Colic lymph node (tissue), 1 donor: ENCODE measurements around a stretch of chr9.

DNA sequence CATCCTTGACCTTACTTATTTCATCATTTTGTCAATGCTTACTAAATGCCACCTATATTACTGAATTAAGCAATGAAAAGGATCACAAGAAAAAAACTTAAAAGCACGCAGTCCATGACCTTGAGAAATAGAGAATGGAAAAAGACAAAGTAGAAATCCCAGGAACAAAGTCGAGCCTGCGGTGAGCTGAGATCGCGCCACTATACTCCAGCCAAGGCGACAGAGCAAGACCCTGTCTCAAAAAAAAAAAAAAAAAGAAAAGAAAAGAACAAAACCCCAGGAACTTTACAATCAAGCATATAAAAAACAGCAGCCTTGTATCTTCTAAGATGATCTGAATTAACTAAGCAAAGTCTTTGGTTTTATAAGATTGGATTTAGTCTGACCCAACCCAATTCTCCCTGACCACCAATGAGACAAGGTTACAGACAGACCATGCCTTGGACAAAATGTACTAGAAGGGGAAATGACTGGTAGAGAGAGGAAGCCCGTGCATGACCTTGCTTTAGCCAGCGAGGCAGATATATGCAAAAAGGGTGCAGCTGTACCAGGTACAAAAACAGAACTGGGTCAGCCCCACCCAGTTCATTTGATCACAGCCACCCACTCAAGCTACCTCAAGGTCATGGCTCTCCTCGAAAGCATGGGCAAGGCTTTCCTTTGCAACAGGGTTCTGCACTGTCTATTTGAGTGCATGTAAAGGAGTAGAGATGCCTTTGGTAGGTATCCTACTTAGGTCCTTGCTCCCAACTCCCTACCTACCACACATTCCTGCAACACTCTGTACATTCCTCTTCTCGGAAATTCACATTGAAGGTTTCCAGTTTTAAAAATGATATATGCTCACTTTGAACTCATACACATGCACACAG is 33.5 kb downstream of the TLE1 start:
- PRO-cap, result bidirectional peak, plus-strand start at position 583 of the sequence, minus-strand start at position 336 of the sequence

DNA sequence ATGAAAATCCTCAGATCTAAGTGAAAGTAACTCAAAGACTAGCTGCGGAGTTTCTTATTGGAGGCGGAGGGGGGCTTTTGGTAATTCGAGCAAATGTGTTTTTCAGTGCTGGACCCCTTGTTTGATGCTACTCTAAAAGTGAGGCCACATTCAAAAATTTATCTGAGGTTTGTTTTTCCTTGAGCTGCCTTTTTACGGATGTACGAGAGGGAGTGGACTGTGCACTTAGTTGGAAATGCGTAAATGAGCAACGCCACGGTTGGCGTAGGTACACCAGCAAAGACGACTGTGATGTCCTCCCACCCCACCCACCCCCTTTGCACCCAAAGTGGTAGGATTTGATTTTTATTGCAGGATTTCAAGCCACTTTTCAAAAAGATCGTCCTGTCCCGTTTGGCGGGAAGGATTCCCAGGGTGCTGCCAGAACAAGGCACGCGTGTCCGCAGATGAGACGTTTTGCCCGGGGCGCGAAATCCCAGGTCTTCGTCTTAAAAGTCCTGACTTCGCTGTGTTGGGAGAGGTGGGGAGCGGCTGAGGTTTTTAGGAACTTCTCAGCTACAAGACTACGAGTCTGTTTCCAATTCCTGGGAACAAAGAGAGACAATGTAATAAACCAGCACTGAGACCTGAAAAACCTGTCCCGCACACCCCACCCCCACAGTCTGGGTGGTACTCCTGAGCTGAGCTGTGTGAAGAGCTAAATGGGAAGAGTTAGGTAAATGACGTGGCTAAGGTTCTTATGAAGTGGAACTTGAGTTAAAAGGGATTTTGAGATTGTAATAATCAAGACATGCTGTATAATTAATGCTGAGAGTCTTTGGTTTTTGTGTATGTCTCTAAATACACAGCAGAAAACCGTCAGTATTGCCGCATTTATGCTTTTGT is 1.0 kb upstream of the TLE1 start:
- PRO-cap, result no peak

DNA sequence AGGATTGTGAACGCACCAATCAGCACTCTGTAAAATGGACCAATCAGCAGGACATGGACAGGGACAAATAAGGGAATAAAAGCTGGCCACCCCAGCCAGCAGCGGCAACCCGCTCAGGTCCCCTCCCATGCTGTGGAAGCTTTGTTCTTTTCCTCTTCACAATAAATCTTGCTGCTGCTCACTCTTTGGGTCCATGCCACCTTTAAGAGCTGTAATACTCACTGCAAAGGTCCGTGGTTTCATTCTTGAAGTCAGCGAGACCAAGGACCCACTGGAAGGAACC is 110.2 kb downstream of the SPATA31D1 start:
- PRO-cap, result unidirectional peak, plus-strand start at position 107 of the sequence

- PRO-cap, result unidirectional peak, plus-strand start at chr9:83219345
These were observed 156.1 kb upstream of the RASEF start for GRCh38 chr9:83218933-83219602.

- PRO-cap, result no peak
These were observed 182.9 kb upstream of the RASEF start for GRCh38 chr9:83245820-83246276.

- PRO-cap, result no peak
These were observed 1.8 kb upstream of the IDNK start for GRCh38 chr9:83620861-83621819.

DNA sequence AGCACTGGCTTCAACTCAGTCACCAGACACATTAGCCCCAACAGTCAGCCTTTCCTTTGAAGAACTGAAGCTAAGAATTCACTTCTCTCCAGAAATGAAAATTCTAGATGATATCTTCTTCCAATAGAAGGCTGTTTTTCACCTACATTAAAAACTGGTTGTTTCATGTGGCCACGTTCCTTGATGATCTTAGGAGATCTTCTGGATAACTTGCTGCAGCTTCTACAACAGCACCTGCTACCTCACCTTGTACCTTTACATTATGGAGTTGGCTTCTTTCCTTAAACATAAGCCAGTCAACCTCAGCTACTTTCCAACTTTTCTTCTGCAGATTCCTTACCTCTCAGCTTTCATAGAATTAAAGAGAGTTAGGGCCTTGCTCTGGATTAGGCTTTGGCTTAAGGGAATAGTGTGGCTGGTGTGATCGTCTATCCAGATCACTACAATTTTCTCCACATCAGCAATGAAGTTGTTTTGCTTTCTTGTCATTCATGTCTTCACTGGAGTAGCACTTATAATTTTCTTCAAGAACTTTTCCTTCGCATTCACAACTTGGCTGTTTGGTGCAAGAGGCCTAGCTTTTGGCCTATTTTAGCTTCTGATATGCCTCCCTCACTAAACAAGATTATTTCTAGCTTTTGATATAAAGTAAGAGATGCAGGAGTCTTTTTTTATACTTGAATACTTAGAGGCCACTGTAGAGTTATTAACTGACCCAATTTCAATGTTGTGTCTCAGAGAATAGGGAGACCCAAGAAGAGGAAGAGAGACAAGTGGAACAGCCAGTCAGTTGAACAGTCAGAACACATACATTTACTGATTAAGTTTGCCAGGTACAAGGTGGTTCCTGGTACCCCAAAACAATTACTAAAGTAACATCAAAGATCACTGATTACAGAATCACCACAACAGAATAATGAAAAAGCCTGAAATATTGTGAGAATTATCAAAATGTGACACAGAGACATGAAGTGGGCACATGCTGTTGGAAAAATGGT is 35.7 kb downstream of the UBQLN1 start:
- PRO-cap, result no peak

DNA sequence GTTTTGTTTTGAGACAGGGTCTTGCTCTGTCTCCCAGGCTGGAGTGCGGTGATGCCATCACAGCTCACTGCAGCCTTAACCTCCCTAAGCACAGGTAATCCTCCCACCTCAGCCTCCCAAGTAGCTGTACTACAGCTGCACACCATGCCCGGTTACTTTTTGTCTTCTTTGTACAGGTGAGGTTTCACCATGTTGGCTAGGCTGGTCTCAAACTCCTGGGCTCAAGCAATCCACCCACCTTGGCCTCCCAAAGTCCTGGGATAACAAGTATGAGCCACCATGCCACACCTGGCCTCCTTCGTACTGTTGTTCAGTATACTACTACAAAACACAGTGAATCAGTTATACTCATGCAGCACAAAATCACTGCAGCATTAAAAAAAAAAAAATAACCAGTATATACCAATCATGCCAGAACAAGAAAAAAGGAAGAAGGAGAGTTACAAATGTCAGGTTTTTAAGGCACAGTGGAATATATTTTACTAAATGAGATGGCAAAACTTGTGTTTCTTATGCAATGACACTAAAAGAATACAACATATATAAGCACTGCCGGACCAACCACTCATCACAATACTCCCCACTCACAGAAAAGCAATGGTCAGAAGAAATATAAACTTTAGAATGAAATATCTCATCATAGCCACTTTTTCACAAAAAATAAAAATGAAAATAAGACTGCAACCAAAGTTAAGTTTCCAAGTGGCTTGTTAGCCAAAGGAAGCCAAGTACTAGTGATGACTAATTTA is 33.8 kb downstream of the UBQLN1 start:
- PRO-cap, result no peak

GRCh38 chr9:83883688-83884289 is 37.4 kb downstream of the KIF27 start:
- PRO-cap, result no peak

DNA sequence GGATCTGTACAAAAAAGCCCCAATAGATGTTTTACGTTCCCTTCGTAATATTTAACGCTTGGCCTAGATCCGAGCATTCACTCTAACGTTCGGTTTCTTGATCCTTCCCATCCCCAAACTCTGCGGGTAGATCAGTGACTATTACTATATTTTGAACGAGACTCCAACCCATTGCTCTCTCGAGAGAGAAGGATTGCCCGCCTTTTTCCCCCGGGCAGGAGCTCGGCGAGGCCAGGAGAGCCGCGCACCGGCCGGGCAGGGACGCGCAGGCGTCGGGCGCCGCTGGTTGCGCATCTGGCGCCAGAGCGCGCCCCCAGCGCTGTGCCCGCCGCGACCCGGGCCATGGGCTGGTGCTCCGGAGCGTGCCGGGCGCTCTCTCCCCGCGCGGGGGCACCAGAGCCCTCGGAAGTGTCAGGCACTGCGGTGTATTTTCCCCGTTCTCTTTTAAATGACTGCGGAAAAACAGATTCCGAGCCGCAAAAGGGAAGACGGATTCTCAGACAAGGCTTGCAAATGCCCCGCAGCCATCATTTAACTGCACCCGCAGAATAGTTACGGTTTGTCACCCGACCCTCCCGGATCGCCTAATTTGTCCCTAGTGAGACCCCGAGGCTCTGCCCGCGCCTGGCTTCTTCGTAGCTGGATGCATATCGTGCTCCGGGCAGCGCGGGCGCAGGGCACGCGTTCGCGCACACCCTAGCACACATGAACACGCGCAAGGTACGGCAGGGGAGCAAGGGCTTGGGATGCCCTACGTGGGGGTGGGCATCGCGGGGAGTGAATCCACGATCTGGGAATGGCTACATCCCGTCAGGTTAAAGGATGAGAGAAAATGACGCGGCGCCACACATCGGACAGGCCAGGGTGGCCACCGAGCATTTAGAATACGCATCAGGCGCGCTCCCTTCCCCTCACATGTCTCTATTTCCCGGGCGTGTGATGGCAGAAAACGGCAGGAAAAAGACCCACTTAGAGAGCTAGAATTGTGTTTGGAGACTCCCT is 1.2 kb upstream of the NTRK2 start:
- PRO-cap, result no peak

- PRO-cap, result no peak
These were observed 213.2 kb downstream of the AGTPBP1 start for GRCh38 chr9:85528540-85528941.

GRCh38 chr9:86246690-86247305 is 12.7 kb downstream of the C9orf153 start:
- PRO-cap, result no peak

DNA sequence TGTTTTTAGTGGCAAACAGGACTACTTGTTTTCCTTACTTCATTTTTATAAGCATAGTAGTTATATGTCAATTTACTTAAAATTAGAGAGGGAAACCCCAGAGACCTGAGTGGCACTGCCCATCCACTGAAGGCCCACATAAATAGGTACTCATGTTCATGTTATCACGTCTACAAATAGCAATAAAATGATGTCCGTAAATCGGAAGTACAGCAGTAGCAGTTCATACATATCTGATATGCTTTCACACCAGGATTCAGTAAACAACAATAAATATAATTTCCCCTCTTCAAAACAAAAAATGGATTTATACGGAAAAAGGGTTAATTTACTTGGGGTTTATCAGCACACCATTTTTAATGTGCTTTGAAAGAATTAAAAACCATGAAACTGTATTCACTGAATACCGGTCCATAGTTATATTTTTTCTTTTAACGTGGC is 5.7 kb upstream of the ISCA1 start:
- PRO-cap, result no peak

GRCh38 chr9:86721116-86721695 is 226.1 kb downstream of the GAS1 start:
- PRO-cap, result no peak

GRCh38 chr9:86983401-86984248 is 36.3 kb upstream of the GAS1 start:
- PRO-cap, result unidirectional peak, plus-strand start at chr9:86983861

GRCh38 chr9:87270155-87271141 is 227.2 kb upstream of the DAPK1 start:
- PRO-cap, result no peak

- PRO-cap, result no peak
These were observed 33.7 kb upstream of the DAPK1 start for GRCh38 chr9:87464055-87464349.

DNA sequence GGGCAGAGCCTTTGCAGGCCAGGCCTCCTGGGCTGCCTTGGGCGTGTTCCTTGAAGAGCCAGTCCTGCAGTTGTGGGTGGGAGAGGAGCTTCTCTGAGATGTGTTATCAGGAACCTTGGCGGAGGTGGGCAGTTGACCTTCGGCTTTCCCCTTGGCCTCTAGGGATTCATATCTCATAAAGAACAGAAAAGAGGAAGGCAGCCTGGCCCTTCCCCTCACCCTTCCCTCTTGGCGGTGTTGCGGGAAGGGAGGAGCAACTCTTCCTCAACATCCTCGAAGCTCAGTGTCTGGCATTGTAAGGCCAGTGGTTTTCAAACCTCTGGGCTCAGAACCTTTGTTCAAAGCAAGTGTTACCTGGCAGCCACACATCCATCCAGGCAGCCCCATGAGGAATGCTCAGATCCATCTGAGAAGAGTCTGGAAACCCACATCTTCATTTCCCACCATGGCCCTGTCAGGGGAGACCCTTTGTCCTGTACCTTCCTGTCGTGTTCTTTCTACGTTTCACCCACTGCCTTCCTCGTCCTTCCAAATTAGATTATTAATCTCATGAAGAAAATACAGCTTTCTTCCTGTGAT is 59.3 kb downstream of the DAPK1 start:
- PRO-cap, result no peak

DNA sequence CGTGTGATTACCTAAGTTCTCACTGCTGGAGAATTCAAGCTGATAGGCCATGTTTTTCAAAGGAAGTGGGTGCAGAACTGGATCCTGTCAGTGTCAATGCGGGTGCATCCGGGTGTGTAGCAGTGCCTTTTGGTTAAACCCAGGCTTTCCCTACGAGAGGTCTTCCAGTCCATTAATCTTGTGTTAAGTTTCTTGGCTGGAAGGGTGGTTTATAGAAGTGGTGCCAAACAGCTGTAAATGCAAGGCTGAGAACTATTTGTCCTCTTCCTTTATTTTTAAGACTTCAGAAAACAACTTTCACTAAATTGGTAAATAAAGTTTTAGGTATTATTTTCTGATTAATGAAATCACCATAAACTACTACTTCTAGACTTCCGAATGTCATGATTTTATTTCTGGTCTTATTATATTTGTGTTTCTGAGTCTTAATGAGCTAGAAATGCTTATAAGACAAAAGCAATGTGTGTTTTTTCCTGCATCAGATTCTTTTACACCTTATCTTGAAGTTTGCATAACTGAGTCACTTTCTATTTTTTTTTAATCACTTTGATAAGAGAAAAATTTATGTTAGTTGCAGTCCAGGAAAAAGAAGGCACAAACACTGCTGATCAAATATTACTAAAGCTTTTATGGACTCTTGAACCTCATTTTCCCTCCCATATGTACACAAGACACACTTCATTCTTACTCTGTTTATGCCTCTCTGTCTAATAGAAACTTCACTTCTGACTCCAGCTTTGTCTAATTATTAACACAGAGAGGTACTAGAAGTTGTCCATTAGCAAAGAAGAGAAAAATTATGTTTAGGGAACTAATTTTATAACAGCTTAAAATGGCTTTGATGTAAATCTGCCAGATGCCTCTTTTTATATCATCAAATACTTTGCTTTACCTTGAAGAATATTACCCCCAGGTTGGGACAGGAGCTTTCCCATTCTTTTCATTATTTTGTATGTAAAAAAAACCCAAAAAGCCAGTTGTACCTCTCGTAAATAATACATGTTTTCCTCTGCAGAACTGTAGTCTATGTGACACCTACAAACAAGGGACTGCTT is 72.2 kb downstream of the DAPK1 start:
- PRO-cap, result no peak

- PRO-cap, result no peak
These were observed 14.1 kb upstream of the CTSL start for GRCh38 chr9:87711743-87712217.